OCI-LY7 (cell line): ENCODE measurements around a stretch of chr14.

GRCh38 chr14:54712323-54713289, 145.7 kb downstream of the SAMD4A start:
- PRO-cap, result no peak
- RAMPAGE, long total RNA, result no peak

- PRO-cap, result no peak
- RAMPAGE, long total RNA, result no peak
These were observed 160.9 kb downstream of the SAMD4A start for GRCh38 chr14:54727483-54728573.

DNA sequence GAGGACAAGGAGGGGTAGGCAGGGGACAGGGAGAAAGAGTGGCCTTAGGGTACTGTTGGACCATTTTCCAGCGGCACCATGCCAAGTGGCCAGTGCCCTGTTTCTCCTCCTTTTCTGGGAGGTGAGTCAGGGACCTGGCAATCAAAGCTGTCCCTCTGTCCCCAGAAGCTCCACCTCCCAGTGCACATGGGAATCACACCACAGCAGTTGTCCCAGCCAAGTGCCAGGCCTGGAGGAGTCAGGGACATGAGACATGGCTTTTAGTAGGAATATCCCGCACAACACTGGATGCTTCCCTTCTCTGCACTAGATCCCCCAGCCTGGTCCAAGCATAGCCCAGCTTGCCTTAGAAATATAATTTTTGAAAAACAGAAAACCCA, 117.9 kb downstream of the GCH1 start:
- PRO-cap, result no peak
- RAMPAGE, long total RNA, result no peak

GRCh38 chr14:55052249-55053017, 986 bp downstream of the MAPK1IP1L start:
- PRO-cap, result no peak
- RAMPAGE, long total RNA, result no peak

DNA sequence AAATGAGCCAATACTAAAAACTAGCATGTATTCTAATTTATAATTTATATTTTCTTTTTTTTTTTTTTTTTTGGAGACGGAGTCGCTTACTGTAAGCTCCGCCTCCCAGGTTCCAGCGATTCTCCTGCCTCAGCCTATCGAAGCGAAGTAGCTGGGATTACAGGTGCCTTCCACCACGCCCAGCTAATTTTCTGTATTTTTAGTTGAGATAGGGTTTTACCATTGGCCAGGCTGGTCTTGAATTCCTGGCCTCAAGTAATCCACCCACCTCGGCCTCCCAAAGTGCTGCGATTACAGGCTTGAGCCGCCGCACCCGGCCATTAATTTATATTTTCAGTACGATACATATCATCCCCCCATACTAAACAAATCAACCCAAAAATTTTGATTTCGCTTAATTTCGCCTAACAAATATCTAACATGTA, 2.7 kb downstream of the MAPK1IP1L start:
- PRO-cap, result no peak
- RAMPAGE, long total RNA, result no peak

DNA sequence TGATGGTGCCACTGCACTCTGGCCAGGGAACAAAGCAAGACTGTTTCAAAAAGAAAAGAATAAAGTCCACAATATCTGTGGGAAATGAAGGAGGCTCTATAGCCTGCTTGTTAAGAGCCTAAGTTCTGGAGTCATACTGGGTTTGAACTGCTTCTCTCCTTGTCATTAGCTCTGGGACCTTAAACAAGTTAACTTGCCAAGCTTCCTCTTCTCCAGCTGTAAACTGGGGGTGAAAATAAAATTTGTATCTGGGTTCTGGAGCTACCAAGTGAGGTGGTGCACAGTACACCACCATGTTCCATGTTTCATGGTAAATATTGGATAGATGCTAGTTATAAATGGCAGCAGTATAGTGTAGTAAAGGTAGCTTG, 8.1 kb downstream of the MAPK1IP1L start:
- PRO-cap, result no peak
- RAMPAGE, long total RNA, result no peak

GRCh38 chr14:55114678-55115020, 14.4 kb upstream of the LGALS3 start:
- PRO-cap, result no peak
- RAMPAGE, long total RNA, result no peak

DNA sequence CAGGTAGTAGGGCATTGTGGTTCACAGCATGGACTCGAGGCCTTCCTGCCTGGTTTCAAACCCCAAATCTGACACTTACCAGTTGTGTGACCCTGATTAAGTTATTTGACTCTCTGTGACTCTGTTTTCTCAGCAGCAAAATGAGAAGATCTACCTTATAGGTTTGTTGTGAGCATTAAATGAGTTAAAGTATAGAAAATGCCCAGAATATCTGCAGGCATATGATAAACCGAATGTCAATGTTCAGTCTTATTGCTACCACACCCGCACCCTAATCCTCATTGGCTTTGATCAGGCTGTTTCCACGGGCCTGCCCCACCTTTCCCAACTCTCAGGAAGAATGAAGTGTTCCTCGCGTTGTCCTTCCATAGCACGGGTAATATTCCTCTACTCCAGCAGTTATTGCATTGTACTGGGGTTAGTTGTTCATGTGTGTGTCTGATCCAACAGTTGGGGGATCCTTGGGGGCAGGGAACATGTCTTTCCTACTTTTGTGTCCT, 8.0 kb upstream of the LGALS3 start:
- PRO-cap, result no peak
- RAMPAGE, long total RNA, result no peak

GRCh38 chr14:55137326-55137928, 8.4 kb downstream of the LGALS3 start:
- PRO-cap, result no peak
- RAMPAGE, long total RNA, result no peak

GRCh38 chr14:55330211-55330556, 59.0 kb downstream of the FBXO34 start:
- PRO-cap, result no peak
- RAMPAGE, long total RNA, result no peak

DNA sequence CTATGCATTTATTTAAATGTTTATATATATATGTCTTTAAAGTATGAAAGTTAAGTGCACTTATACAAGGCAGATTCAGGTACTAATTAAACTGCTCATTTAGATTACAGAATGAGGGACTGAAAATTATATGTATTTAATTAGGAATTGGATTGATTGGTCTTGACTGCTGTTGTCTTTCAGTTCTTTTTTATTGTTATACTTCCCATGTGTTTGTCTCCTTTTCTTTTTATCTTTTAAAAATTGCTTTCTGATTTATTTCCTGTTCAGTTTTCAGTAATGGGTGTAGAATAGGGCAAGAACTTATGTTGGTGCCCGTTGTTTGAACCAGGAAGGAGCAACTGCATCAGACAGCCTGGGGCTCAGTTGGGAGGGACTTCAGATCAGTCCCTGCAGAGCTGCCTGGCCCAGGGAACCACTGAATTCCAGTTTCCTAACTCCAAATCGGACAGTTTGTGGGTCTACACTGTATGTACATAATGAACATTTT, 64.8 kb downstream of the FBXO34 start:
- PRO-cap, result no peak
- RAMPAGE, long total RNA, result no peak

- PRO-cap, result no peak
- RAMPAGE, long total RNA, result no peak
These were observed 61.1 kb downstream of the ATG14 start for GRCh38 chr14:55350354-55351144.

- PRO-cap, result no peak
- RAMPAGE, long total RNA, result no peak
These were observed 106.4 kb downstream of the KTN1 start for GRCh38 chr14:55686146-55687096.

DNA sequence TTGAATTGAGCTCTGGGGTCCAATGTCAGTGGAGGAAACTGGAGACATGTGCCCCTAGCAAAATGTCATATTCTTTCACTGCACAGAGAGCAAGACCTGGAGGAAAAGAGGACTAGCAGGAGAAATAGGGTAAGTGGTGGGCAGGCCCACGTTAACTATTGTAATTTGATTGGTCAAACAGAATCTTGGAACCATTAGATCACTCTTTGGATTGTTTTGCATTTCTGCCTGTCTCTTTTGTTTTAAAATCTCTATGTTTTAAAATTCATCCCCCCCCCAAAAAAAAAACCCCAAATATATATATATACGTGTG, 113.9 kb upstream of the PELI2 start:
- PRO-cap, result no peak
- RAMPAGE, long total RNA, result no peak

GRCh38 chr14:56124440-56125165, 6.4 kb downstream of the PELI2 start:
- PRO-cap, result no peak
- RAMPAGE, long total RNA, result no peak

- PRO-cap, result no peak
- RAMPAGE, long total RNA, result no peak
These were observed 15.4 kb downstream of the PELI2 start for GRCh38 chr14:56133503-56134022.

DNA sequence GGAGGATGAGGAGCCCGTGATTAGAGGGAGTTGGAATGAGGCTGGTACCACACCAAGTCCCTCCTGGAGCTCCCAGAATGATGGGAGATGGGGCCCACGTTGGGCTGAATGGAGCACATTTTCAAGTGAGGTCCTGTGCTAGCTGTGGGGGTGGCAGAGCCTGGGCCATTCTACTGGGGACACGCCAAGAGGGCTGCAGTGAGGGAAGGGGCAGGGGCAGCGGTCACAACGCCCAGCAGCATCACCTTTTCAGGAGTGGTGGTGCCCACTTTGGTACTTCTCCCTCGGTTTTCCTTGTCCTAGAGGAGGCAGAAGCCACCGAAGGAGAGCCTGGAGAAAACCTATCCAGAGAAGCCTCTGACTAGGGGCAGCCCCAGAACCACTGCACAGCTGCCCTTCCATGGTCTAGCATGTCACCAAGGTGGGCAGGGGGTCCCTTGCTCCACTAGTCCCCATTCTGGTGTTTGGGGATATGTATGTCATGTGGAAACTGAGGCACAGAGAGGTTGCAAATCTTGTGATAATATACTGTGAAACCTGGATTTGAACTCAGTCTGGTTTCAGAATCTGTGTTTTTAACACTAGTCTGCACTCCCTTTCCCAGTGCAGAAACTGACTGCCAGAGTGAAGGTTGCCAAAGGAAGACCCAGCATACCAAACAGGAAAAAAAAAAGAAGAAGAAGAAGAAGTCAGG, 107.3 kb downstream of the PELI2 start:
- PRO-cap, result no peak
- RAMPAGE, long total RNA, result no peak

DNA sequence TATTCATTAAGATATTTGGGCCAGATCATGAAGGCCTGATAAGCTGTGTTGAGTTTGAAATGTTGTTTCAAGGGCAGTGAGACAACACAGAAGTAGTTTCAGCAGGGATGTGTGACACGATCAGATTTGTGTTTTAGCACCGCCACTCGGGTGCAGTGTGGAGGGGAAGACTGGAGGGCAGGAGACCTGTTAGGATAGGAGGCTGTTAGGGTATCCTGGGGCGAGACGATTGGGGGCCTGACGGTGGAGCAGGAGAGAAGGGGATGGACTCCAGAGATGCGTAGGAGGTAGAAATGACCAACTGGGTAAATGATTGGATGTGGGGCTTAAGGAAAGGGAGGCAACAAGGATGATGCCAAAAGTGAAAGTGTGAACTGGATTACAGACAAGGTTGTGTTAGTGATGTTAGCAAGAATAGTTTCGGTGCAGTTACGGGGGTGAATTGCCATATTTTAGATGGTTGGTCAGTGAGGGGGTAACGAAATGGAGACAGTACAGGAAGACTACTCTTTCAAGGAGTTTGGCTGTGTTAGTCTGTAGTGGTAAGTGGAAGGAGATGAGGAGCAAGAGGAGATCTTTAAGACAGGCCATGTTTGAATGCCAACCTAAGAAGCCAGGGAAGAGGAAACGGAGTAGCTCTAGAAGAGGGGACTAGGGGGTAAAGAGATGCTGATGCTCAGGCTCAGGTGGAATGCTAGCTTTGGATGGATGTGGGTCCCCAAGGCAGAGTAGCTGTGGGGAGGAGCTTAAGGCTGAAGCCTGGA, 122.0 kb downstream of the PELI2 start:
- PRO-cap, result no peak
- RAMPAGE, long total RNA, result no peak

- PRO-cap, result no peak
- RAMPAGE, long total RNA, result no peak
These were observed 153.4 kb downstream of the PELI2 start for GRCh38 chr14:56271514-56272207.

- PRO-cap, result no peak
- RAMPAGE, long total RNA, result no peak
These were observed 201.2 kb upstream of the TMEM260 start for GRCh38 chr14:56378289-56378883.